ENCODE measurements around a stretch of chr18.

DNA sequence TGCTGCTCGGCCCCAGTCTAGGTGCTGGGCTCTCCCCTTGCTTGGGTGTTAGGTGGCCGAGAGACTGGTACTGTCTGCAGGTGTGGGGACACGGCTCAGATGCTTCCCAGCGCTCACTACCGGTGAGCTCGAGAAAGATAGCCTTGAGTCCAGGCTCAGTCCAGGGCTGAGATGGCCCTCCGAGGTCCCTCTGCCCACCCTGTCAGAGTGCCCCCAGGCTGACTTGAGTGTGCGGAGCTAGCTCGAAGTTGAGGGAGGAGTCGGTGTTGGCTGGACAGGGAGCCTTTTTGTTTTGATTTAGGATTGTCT, 345 bp downstream of the KIAA1328 start:
- RRBS = no CpG with 5 or more reads among the region's 10 CpGs

- RRBS = no CpG with 5 or more reads among the region's 4 CpGs
These were observed 273.0 kb upstream of the CELF4 start for GRCh38 chr18:37838487-37839039.

DNA sequence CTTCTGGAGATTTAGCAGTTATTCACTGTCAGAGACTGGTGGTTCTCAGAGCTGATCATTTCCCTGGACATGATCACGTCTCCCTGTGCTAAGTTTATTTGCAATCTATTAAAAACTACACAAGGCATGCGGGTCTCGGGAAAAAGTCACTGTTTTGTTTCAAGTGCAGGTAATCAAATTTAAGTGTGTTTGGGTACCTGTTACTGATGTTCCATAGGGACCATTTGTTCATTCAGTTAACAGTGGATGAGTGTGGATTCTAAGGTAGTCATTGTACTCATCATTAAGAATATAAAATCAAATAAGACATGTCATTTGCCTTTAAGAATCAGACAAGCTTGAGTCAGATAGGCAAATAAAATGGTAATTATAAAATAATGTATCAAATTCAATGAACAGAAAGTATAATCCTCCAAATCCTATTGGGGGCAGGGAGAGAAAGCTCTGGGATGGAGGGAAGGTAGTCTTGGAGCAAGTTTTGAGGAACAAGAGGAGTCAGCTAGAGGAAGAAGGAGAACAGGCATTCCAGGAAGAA, 47.6 kb downstream of the SETBP1 start:
- RRBS = no CpG with 5 or more reads among the region's 3 CpGs

- RRBS = no CpG with 5 or more reads among the region's 3 CpGs
These were observed 48.3 kb downstream of the SETBP1 start for GRCh38 chr18:44728790-44729680.

DNA sequence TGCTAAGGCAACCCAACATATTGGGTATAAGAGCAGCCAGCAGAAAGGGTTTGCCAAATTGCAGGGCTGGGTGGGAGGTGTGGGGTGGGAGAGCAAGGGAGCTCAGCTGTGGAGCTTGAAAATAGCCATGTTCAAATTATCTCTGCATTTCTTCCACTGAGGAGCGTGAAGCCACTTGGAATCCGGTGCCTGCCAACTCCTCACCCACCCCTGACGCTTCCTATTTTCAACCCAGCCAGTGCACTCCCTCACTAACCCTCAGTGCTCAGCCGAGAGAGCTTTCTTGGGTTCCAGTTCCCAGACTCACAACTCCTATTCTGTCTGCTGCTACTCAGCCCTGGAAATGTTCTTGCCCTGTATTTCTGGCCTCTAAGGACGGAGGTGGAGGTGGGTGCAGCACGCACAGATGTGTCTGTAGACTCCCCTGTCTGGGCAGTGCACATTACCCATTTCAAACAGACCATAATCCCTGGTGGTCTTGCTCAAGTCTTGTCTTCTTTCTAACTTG, 61.0 kb downstream of the SETBP1 start:
- RRBS = no CpG with 5 or more reads among the region's 6 CpGs

- RRBS = no CpG with 5 or more reads among the region's 5 CpGs
These were observed 62.1 kb downstream of the SETBP1 start for GRCh38 chr18:44742536-44743411.

DNA sequence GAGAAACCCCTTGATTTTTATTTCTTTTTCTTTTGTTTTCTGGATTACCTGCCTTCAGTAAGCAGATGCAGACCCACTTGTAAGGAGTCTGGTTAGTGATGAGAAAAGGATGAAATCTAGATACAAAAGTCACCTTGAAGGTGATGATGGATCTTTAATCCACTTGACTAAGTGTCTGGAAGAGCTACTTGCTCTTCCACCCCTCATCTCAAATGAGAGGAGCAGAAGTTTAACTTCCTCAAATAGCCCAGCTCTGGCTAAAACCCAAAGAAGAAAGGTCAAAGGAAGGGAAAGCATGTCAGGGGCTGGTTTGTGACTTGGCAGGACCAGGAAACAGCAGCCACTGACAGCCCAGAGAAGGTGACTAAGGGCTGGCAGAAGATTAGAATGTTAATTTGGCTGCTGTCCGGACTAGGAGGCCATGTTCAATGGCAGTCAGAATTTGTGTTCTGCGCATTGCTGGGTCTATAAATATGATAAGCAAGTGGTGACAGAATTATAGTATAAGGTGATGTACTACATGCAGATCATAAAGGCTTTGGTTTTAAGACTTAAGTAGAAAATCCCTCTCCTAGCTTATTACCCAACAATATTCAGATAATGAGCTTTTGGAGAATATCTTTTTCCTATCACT, 386.2 kb downstream of the SETBP1 start:
- RRBS = no CpG with 5 or more reads among the region's 2 CpGs

- RRBS = no CpG with 5 or more reads among the region's 8 CpGs
These were observed 50.8 kb downstream of the SLC14A2 start for GRCh38 chr18:45665953-45666552.

GRCh38 chr18:45896536-45897007, 70.6 kb downstream of the EPG5 start:
- RRBS = no CpG with 5 or more reads among the region's 6 CpGs

DNA sequence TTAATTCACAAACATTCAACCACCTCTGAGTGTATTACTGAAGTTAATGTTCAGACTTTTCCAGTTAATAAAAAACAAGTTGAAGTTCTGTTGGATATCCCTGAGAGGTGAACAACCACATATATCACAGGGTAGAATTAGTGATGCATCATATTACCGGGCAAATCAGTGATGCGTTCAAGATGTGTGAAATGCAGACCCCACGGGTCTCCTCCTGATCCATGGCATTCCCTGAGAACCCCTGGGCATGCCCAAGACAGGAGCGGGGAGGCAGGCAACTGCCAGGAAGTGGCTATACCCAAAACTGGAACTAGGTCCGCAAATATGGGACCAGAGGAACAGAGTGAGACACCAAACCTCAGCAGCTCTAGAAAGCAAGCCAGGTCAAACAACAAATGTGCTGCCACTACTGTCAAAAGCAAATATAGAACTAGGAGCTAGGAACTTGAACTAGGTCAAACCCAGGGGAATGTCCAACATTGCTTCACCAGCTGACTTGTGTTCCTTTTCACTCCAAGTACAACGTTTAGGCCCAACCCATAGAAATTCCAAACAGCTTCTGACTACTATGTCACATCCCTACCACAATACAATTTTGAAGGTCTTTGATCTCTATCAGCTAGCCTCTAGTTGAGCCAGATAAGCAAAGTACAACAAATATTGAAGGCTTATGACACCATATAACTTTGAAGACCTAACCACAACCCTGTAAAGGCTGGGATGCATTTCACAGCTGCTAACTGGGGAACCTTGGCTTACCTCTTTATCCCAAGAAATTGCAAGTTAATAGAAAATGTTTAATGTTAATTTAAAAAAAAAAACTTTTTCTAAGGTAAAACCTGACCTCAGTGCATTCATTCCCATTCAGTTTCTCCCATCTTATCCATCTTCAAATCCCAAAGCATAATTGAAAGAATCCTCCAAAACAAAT, 20.0 kb downstream of the PSTPIP2 start:
- RRBS = no CpG with 5 or more reads among the region's 6 CpGs

DNA sequence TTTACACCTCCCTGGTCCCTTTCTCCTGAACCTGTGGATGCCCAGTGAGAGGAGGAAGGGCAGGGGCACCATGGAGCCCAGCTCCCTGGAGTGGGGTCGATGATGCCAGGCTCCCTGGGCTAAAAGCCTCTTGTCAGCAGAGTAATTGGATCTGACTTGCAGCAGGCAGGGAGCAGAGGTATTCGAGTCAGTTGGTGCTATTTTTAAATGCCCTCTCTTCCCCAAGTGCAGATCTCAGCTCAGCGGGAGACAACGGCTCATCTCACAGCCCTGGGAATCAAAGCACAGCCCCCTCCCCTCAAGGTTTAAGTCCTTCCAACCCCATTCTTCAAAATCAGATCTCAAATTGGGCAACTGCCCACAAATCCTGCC, 78.0 kb downstream of the RNF165 start:
- RRBS = no CpG with 5 or more reads among the region's 4 CpGs

DNA sequence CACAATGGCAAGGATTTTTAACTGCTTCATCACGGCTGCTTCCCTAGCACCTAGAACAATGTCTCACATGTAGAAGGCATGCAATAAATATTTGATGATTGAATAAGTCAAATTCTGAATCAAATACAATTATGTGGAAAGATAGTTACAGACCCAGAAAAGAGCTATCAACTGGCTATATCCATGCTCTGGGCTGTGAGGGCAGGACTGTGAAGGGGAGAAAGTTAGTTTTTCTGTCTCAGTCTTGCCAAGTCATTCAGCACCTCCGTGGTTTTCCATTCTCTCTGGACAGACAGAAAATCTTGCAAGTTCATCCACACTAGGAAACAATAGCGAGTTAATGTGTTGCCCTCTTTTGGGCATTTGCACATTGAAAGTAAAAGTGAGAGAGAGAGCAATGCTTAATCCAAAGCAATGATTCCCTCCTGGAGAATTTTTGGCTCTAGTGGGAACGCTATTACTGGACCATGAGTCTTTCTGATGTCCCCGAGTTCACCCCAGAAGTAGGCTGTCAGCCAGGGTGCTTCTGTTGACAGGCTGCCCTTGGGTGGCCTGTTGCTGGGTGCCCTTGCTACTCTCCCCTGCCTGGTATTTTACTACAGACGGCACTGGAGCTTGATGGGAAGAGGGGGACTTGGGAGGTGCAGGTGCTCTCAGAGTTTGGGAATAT, 84.9 kb downstream of the RNF165 start:
- RRBS = no CpG with 5 or more reads among the region's 6 CpGs

DNA sequence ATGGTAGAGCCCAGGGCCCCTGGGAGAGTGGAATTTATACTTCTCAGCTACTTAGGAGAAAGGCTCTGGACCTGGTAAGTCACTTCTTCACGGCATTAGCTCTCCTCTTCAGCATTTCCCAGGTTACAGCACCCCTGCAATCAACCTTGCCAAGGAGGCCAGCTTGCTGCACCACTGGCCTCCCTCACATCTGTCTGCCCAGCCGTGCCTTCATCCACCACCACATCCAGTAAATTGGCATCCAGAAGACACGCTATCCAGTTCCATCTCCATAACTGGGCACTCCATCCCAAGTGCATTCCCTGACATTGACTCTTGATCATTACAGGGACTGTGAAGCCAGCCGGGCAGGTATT, 95.3 kb downstream of the LOXHD1 start:
- RRBS = no CpG with 5 or more reads among the region's 4 CpGs

DNA sequence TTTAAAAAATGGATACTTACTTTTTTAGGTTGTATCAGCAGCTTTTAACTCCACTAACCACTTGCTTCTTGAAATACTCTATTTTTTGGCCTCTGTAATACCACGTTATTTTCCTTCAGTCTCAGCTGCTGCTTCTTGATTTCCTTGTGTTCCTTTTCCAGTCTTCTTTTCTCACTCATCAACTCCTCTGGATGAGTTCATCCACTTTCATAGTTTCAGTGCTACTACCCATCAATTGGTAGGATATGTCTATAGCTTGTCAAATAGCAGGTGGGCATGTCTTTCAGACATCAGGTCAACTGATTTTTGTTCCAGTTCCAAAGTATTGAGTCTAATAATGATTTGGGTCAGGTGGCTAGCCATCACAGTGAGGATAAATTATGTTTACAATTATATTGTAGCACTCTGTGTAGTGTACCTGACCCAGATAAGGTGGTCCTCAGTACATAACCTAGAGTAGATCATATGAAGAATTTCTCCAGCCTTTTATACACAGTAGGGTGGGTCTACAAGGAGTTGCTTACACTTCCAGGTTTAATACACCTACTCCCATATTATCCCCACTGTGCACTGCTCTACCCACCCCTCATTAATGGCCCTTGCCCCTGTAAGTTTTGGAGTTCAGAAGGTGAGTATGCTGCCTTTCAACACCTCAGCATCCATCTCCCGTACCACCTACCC, 46.6 kb upstream of the ST8SIA5 start:
- RRBS = no CpG with 5 or more reads among the region's 2 CpGs

GRCh38 chr18:46811794-46812239, 55.0 kb upstream of the ST8SIA5 start:
- RRBS = no CpG with 5 or more reads among the region's 6 CpGs

- RRBS = no CpG with 5 or more reads among the region's 6 CpGs
These were observed 51.5 kb downstream of the HDHD2 start for GRCh38 chr18:47098724-47099349.

DNA sequence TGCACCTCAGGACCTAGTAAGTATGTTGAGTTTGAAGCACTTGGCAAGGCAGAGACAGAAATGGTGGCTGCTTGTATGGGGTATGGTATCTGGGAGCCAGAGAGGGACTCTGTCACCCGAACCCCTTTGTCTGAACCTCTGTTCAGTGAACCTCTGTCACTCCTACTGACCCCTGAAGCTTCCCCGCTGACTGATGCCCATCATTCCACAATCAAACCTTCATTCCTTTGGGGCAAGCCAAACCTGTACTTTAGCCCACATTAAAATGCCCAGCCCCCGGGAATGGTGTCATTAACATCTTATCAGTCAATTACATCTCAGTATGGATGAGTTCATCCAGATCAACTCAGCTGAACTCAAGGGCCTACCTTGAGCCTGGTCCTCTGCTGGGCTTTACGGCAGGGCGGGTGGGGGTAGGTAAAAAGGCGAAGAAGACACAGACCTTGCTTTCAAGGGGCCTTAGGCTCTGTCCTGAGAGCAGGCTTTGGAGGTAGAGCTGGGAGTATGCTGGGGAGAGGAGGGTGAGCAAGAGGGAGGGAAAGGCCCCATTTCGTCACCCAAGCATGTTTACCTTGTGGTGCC, 154.4 kb upstream of the SMAD2 start:
- RRBS = no CpG with 5 or more reads among the region's 7 CpGs

DNA sequence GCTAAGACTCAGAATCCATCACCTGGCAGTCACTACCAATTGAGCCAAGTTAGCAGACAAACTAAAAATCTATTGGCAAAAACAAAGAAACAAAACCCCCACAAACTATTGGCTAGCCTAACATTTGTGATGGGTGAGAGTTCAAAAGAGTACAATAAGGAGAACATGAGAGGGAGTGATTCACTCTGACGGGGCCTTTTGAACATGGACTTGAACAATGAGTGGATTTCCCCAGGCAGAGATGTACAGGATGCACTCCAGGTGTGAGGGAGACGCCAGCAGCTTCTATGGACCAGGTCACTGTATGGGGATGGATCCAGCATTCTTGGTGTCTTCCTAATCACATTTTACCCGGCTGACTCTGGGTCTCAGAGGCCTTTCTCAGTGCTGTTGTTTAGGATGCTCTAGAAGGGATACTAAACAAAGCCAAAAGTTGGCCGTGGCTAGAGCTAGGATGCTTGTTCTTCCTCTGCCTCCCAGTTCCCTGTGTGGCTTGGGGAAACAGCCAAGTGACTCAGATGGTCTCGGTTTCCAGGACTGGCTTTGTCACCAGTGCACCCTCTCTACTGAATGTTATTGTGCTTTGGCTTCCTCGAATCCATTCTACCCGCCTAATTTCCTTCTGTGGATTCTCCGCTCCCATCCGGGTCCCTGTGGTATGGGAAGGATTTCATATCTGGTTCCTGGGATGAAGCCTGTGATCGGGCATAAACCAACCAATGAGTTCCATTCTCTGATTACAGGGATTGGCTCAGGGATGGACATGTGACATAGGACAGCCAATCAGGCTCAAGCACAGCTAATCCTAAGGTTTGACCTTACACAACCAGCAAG, 167.7 kb upstream of the SMAD2 start:
- RRBS = no CpG with 5 or more reads among the region's 10 CpGs

DNA sequence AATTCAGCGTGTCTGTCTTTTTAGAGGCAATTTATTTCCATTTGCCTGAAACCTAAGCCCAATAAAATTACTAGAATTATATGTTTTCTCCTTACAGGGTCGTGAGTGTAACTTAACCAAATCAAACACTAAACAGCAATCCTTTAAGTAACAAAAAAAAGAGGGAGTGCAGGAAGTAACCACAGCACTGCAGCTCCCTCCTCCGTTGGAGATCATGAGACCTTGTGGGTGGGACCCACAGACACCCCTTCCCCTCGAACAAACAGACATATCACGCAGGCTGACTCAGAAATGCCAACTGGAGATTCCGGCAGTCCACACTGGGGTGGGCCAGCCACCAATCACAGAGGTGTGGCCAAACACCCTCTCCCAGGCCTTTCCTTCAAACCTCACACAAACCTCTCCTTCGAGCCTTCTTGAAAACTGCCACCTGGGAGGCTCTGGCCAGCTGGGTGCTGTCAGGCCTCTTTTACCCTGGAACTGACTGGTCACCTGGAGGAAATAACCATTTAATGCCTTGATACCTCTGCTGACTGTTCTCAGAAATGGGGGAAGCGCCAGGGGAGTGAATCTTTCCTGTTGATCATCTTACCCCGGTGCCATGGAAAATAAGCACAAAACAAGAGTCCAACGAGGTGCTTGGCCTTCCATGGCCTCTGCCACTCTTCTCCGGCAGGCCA, 207.2 kb upstream of the SMAD2 start:
- RRBS = 83% methylated on average over 2 of the region's 11 CpGs

DNA sequence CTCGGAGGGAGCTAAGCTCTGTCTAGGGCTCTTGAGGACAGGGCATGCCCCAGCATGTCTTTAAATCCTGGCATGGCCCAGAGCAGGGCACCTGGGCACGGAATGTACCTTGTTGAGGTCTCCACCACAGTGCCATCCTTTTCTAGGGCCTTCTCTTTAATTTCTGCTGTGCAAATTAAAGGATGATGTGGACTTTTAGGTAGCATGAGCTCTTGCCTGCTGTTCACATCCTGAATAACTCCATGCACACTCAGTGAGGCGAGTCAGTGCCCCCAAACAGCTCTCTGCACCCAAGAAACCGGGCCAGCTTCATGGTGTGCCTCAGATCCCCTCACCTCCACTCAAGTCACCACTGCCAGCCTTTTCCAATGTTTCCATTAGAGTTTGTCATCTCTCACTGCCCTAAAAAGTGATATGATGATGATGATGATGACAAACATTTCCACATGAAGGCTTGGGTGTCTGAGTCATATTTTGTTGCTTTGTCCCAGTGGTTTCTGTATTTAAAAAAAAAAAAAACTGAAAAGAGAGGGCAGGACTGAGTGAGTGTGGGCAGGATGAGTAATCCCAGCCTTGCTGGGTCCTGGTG, 78.9 kb downstream of the ZBTB7C start:
- RRBS = no CpG with 5 or more reads among the region's 4 CpGs

All from renal cortical epithelial cell (primary cell).